Epithelial cell of esophagus (primary cell): ENCODE measurements around the gene SREK1.

DNA sequence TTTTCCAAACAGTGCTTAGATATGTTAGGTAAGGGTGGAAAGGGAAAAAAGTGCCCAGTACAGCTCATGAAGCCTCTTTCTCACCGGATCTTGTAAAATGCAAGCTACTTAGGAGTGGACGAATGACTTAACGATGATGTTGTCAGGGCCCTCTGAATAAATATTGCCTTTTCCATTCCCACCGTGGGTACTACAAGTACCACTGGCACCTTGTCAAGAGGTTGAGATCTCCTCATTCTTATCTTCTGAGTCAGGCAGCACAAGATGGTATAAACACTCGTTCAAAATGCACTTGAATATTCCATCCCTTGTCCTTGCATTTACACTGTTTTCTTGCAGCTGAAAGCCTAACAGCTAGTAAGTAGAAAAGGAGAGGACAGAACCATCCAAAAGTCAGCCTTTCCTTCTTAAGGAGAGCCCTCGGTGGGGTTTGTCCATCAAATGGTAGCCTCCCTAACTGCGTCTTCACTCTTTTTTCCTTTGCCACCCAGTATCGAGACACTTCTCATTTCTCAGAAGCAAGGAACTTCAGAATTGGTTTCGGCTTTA is 19.6 kb upstream of the ZSWIM6 start:
- RRBS: no CpG with 5 or more reads among the region's 9 CpGs

GRCh38 chr5:61329742-61330200 is 2.3 kb upstream of the ZSWIM6 start:
- RRBS: 46% methylated on average over 2 of the region's 8 CpGs

- RRBS: no CpG with 5 or more reads among the region's 6 CpGs
These were observed 50.5 kb downstream of the ZSWIM6 start for GRCh38 chr5:61382453-61383044.

DNA sequence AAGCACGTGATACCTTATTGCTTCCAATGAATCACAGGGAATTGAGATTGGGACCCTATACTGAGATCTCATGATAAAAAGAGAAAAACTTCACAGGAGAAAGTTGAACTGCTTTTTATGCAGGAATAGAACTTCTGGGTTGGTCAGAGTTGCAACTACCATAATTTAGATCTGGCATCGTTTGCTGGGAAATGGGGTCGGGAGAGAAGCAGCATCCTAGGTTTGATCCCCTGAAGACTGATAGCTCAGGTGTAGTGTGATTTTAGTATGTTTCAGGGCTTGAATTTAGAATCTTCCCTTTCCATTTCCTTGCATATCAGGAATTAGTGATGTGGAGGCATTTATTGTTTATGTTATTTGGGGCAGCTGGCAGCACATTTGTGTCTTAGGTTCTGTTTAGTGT is 80.1 kb downstream of the ZSWIM6 start:
- RRBS: no CpG with 5 or more reads among the region's 3 CpGs

- RRBS: no CpG with 5 or more reads among the region's 6 CpGs
These were observed 140.4 kb downstream of the ZSWIM6 start for GRCh38 chr5:61472465-61472938.

DNA sequence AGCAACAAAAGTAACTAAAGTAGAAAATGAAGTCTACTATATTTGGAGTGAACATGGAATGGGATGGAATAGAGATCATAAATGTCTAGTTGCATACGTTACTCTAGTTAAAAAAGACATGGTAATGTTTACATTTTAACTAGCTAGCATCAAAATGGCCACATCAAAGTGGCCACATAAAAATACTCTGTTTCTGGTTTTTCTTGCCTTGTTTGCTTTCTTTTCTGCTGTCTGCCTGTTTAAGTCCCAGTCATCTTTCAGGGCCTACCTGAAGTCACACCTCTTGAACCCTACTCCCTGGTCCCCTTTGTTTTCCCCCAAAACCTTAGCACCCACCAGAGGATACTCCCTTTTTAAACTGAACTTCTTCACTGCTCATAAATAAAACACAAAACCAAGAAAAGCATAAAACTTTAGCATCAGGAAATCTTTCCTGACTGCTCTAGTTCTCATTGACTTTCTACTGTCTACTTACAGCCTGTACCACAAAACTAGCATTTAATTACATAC is 6.3 kb upstream of the KIF2A start:
- RRBS: no CpG with 5 or more reads among the region's 1 CpG

DNA sequence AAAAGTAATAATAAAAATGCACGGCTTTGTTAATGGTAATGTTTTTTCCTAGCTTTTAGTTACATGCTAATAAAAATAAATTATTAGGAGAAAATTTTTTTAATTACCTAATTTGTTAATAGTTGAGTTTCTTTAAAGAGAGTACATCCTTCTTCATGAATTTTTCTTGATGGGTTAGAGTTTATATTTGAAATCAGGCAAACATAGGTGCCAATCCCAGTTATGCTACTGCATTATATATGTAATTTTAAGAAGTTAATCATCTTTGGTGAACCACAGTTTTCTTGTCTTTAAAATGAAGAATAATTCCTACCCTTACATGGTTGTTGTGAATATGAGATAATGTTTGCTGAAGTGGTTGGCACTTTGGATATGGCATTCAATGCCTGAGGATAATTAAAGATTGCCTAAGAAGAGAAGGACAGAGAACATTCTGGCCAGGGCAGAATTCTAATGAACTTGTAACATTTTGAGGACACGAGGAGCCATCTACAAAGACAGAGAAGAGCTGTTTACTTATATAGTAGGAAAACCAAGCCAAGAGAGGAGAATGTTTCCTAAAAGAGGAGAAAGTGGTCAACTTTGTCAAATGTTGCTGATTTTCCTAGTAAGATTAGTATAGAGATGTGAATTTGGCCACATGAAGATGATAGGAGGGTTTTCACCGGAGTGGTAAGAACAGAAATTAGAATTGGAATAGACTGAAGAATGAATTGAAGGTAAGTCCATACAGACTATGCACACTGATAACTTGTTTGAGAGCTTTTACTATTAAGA is 50.8 kb upstream of the LRRC70 start:
- RRBS: no CpG with 5 or more reads among the region's 3 CpGs

GRCh38 chr5:62777217-62777639 is 198.6 kb downstream of the LRRC70 start:
- RRBS: no CpG with 5 or more reads among the region's 13 CpGs

DNA sequence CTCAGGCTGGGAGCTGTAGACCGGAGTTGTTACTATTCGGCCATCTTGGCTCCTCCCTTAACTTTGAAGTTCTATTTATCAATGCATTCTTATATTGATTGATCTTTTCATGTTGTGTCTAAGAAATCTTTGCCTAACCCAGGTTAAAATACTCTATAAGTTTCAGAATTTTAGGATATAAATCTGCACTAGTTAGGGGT is 30.7 kb upstream of the RNF180 start:
- RRBS: no CpG with 5 or more reads among the region's 2 CpGs

GRCh38 chr5:64164177-64164482 is 1.5 kb upstream of the RNF180 start:
- RRBS: no CpG with 5 or more reads among the region's 1 CpG

DNA sequence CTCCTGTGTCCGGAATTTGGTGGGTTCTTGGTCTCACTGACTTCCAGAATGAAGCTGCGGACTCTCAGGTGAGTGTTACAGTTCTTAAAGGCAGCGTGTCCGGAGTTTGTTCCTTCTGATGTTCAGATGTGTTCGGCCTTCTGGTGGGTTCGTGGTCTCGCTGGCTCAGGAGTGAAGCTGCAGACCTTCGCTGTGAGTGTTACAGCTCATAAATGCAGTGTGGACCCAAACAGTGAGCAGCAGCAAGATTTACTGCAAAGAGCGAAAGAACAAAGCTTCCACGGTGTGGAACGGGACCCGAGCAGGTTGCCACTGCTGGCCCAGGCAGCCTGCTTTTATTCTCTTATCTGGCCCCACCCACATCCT is 3.0 kb upstream of the ADAMTS6 start:
- RRBS: no CpG with 5 or more reads among the region's 12 CpGs

DNA sequence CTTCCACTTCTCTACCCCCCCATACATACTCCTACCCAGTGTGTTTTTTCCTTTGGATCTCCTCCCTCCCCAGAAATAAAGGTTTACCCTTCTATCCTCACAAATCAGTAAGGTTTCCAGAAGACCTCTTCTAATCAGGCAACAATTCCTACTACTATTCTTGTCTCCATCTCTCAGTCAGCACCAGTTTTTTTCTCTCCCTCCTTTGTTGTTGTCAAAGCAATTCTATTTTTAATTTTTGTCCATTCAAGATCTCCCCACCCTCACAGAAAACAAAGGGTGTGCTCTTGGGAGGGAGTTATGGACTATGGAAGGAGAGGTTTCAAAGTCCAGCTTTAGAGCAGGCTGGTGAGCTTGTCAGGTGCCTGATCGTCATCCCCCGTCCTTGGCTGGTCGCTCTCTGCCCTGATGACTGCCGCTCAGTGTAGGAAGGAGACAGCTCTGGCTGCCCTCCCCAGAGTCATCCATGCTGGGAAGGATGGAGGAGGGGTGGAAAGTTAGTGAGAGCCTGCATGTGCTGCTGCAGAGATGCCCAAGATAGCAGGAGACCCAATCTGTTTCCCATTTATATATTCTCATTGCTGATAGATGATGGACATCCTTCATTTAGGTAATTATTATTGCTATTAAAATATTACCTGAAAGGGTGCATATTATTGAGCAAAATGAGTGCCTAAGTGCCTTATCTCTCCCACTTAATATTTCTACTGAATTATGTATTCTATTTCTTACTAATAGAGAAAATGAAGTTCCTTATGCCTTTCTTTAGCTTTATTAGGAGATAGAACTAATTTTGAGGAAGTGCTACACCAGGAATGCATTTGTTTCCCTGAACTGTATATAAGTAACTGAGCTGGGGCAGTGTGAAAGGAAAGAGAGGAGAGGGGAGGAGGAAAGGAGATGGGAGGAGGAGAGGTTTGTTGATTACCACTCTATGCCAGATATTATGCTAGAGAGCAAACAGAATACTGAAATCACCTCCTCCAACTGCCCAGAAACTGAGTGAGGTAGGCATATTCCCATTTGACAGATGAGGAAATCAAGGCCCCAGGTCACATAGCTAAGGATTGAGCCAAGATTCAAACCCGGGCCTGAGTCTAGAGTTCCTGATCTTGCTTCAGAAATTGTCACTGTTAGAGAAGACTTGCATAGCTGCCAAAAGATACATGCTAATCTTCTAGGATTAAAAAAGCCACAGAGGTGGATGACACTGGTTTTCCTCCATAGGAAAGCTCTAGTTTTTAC is 96.8 kb downstream of the NLN start:
- RRBS: no CpG with 5 or more reads among the region's 5 CpGs

DNA sequence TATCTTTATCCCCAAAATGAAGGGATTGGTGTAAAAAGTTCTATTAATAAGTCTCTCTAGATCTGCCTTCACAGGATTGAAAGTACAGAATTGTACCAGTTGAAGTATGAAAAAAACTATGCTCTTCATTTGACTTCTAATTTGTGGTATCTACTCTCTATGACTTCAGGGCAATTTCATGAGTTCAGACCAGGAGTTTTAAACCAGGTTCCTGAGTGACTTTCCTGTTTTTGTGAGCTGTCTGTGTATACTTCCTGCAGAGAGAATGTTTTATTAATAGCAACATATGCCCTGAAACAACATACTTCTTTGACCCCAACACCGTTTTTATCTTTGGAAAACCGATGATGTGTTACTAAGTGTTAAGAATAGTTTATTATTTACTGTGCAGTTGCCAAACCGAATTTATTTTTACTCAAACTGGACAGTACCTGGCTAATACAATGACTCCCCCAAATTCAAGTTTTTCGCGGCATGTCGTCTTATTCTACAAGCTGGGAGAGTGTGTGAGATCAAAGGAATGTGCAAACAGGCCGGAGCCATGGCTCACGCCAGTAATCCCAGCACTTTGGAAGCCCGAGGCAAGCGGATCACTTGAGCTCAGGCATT is 58.8 kb upstream of the ERBIN start:
- RRBS: no CpG with 5 or more reads among the region's 10 CpGs

- RRBS: 2% methylated on average over 18 of the region's 56 CpGs
These were observed at the start of gene SREK1 for GRCh38 chr5:66143820-66144421. TSS of gene SREK1 (plus strand) at chr5:66144300.

- RRBS: under 1% methylated on average over 11 of the region's 52 CpGs
These were observed 436 bp downstream of the SREK1 start for GRCh38 chr5:66144422-66145050.

DNA sequence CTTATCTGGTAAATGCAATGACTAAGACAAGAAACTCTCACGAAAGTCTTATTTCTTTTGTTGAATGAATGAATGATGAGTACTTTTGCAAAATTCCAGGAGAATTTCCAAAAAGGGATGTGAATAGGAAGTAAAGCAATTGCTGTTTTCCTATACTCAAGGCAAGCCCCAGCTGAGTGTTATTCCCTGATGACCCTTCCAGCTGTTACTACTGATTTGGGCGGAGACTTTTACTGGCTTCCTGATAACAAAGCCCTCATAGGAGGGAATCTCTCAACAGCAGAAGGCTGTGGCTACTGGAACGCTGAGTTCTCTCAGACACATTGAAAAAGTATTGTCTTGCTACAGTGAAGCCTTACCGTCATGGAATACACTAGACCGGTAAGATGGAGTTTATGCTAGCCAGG is 162.8 kb downstream of the SREK1 start:
- RRBS: no CpG with 5 or more reads among the region's 5 CpGs

GRCh38 chr5:66333145-66333559 is 189.1 kb downstream of the SREK1 start:
- RRBS: no CpG with 5 or more reads among the region's 2 CpGs

- RRBS: no CpG with 5 or more reads among the region's 4 CpGs
These were observed 13.7 kb upstream of the MAST4 start for GRCh38 chr5:66582441-66582948.

DNA sequence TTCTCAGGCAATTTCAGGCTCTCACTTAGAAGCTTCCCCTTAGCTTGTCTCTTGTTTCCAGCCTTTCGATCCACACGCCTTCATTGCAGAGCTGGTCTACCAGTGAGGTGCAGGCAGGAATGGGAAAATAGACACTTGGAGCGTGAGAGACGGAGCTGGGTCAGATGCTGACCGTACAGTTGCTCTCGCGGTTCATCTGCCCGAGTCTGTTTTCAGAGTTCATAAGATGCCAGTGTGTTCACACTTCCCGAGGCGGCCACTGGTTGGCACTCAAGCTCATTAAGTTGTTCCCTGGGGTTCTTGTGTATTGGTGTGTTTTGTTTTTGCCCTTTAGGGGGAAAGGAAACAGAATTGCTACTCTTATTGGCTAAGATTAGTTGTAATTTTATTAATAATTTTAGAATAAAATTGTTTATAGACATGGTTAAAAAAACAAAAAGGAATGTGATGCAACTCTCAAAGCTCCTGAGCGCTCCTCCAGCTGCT is 145.9 kb downstream of the MAST4 start:
- RRBS: no CpG with 5 or more reads among the region's 11 CpGs

GRCh38 chr5:66960809-66961213 is 235.8 kb downstream of the CD180 start:
- RRBS: no CpG with 5 or more reads among the region's 5 CpGs